Duodenum (tissue), 1 donor: ENCODE measurements around the gene MMD.

DNA sequence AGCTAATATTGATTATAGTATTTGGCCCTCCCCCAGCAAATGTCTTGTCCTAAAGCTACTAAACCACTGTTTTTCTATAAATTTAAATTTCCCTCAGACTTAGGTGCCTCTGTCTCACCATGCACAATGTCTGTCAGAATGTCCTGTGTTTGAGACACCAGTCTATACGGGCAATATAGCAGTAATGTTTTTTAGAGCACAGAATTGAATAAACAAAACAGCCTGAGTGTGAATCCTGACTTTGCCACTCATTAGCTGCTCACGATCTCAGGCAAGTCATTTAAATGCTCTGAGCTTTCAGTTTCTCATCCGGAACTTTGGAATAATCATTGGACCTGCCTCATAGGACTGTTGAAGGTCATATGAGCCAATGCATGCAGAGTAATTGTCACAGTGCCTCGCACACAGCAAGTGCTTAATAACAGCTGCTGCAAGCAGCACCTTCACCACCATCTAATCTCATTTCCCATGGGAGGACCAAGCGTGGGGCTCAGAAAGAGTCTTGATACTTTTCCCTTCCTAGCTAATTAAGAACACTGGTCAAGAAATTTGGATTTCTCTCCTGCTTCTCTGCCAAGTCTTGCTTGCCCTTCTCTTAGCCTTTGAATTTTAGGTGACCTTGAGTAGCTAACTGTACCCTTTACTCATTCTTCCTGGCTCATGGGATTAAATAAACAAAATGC, 9.8 kb downstream of the HLF start:
- PRO-cap, result no peak

- PRO-cap, result no peak
These were observed 4.9 kb downstream of the MMD start for GRCh38 chr17:55416744-55417121.

DNA sequence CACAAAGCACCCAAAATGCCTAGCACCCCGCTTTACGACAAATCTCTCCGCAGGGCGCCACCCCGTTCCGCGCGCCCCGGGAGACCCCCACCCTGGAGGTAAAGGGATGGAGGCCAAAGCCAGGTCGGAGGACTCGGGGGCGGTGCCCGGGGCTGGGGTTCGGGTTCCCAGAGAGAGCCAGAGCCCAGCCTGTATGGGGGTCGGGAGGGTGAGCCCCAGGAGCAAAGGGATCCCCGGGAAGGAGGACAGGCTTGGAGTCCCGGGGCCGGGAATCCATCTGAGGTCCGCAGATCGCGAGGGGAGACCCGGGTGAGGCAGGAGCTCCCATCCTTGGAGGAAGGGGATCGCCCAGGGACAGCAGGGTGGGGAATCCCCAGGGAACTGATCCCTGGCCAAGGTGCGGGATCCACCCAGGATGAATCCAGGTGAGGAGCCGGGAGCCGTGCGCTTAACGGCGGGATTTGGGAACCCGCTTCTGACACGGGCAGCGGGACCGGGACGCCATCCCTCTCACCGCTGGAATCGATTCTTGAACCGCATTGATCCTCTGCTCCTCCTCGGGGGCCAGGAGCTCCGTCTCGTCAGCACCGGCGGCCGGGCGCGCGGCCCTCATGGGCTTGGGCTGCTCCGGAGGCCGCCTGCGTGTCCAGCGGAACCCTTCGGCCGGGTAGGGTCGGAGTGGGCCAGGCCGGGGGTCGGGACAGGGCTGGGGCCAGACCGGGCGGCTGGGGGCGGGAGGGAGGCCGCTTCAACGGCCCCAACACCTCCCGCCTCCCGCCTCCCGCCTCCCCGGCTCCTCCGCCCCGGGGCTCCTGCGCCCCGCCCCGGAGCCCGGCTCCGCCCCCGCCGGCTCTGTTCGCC, at the start of gene MMD:
MMD (minus strand) TSS at position 680 of the 861 bp plus-strand sequence.
- PRO-cap, result bidirectional peak, plus-strand start at position 413 of the sequence, minus-strand start at position 387 of the sequence; bidirectional peak, plus-strand start outside the sequence, minus-strand start at position 776 of the sequence

DNA sequence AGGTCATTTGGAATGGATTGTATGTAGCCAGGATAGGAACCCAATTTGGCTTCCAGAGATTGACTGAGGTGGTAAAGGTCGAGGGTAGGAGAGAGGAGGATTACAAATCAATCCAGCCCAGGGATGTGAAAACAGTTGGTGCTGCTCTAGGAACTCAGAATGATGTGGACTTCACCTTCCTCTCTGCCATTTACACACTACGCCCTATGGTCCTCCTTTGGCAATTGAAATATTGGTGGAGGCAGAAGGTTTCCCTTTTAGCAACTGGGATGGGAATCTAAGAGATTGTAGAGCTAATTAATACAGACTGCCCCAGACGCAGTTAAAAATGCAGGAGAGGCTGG, 108.5 kb upstream of the MMD start:
- PRO-cap, result no peak

DNA sequence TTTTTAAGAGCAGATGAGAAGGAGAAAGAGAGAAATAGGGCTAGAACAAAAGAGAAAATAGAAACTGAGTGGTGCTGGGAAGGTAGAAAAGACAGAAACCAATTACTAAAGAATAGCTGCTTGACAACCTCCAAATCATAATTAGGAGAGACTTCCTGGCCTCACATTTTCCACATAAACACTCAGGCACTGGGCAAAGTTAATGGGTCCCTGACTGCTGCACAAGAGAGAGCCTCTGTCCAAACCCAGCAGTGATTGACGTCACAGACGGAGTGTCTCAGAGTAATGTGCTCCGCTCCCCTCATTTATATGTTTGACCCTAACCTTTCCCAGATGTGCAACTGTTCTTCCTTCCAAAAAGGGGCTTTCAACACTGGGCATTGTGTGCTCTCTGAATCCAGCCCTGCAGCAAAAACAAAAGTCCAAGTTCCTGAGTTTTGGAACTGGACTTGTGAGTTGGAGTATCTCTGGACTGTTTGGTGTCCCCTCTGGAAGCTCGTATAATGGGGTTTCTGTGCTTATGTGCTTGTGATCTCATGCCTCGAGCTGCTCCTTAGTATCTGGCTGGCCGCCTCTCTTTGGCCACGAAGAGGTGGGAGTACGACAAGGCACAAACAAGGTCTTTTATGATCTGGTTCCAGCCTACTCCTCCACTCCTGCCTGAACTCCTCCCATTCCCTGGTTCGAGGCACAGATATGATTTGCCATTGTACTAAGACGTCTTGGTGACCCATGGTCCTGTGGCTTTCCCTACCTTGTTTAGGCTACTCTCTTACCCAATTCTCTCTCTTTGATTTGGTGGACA, 135.0 kb downstream of the TMEM100 start:
- PRO-cap, result no peak

DNA sequence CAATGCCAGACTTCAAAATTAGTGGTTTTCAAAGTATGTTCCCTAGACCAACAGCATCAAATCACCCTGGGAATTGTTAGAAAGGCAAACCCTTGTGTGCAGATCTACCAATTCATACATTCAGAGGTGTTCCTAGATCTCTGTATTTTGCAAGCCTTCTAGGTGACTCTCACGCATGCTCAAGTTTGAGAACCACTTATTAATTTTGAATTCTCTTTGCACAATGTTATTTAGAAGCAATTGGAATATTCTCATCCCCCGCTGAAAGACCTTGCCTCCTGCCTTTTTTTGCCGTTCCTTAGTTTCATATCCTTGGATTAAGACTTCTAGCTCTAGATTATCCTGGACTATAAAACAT, 82.7 kb downstream of the PCTP start:
- PRO-cap, result no peak

GRCh38 chr17:56431798-56432194, 161.7 kb upstream of the NOG start:
- PRO-cap, result no peak

GRCh38 chr17:56602382-56603022, 9.0 kb downstream of the NOG start:
- PRO-cap, result no peak

GRCh38 chr17:56707590-56708045, 114.1 kb downstream of the NOG start:
- PRO-cap, result no peak

GRCh38 chr17:56781721-56782285, 51.9 kb downstream of the C17orf67 start:
- PRO-cap, result no peak

DNA sequence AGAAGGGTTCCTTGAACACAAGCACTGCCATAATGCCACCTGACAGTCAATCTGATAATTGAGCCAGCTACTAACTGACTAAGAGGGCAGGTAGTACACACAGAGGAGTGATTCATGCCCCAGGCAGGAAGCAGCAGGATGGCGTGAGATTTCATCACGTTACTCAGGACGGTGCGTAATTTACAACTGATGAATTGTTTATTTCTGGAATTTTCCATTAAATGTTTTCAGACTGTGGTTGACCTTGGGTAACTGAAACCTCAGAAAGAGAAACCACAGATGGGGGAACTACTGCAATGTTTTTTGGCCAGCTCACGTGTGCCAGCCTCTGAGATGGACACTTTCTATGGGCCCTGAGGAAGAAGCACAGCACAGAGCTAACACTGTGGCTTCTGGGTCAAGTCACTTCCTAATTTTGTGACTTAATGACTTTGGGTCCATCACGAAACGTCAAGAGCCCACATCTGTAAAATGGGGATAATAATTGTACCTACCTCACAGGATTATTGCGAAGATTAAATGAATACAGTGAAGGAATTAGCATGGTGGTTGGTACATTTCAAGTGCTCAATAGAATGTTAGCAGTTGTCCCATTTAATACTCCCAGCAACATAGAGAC, 46.6 kb downstream of the C17orf67 start:
- PRO-cap, result no peak

DNA sequence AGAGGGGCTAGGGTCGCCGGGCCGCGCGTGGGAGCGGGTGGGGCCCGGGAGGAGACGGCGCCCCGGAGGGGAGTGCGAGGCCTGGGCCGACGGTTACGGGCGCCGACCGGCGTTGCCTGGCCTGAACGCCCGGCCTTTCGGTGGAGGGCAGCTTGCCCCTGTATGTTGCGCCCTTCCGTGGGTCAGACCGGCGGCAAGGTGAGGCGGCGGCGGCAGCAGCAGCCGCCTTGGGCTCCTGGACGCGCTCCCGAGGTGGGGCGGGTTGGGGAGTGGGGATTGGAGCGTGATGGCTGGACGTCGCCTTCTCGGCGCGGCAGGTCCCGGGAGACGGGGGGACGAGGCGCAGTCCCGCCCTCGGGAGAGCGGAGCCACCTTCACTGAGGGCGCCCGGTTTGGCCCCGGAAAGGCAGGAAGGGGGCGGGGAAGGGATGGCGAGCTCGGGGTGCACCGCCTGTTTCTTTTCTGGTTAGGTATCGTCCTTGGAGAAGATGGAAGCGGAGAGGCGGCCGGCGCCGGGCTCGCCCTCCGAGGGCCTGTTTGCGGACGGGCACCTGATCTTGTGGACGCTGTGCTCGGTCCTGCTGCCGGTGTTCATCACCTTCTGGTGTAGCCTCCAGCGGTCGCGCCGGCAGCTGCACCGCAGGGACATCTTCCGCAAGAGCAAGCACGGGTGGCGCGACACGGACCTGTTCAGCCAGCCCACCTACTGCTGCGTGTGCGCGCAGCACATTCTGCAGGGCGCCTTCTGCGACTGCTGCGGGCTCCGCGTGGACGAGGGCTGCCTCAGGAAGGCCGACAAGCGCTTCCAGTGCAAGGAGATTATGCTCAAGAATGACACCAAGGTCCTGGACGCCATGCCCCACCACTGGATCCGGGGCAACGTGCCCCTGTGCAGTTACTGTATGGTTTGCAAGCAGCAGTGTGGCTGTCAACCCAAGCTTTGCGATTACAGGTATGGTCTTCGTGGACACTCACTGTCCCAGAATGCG, 651 bp downstream of the DGKE start:
- PRO-cap, result bidirectional peak, plus-strand start at position 198 of the sequence, minus-strand start at position 189 of the sequence; unidirectional peak, minus-strand start at position 654 of the sequence

DNA sequence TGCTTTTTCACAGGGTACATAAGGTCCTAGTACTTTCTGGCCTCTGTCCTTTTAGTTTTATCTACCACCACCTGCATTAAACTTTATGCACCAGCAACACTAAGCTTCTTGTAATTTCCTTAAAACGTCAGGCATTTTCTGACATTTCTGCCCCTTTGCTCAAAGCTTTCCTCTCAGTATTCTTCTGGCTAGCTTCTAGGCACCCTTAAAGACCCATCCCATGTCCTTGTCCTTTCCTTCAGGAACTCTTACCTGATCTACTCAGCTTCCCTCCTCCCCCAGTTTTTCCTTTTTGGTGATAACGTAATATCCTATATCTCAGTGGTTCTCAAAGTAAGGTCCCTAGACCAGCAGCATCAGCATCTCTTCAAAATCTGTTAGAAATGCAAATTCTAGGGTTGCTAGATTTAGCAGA, 2.8 kb downstream of the DGKE start:
- PRO-cap, result no peak

DNA sequence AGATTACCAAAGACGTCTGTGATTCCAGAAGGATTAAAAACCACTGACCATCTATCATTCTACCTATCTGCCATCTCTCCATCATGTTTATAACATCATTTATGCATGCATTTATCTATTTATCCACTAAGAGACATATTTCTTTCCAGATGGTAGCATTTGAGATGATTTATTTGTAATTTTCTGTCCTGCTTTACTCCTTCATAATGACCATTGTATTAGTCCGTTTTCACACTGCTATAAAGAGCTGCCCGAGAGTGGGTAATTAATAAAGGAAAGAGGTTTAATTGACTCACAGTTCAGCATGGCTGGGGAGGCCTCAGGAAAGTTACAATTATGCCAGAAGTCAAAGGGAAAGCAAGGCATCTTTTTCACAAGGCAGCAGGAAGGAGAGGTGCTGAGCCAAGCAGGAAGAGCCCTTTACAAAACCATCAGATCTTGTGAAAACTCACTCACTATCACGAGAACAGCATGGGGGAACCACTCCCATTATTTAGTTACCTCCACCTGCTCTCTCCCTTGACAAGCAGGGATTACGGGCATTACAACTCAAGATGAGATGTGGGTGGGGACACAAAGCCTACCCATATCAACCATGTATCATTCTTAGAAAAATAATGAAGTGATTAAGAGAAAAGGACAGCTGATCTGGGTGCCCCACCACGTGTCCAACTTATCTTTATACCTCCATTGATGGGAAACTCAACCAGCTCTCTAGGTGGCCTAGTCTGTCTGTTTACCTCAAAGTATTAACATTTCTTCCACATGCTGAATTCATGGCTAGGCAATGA, 28.4 kb downstream of the TRIM25 start:
- PRO-cap, result no peak

DNA sequence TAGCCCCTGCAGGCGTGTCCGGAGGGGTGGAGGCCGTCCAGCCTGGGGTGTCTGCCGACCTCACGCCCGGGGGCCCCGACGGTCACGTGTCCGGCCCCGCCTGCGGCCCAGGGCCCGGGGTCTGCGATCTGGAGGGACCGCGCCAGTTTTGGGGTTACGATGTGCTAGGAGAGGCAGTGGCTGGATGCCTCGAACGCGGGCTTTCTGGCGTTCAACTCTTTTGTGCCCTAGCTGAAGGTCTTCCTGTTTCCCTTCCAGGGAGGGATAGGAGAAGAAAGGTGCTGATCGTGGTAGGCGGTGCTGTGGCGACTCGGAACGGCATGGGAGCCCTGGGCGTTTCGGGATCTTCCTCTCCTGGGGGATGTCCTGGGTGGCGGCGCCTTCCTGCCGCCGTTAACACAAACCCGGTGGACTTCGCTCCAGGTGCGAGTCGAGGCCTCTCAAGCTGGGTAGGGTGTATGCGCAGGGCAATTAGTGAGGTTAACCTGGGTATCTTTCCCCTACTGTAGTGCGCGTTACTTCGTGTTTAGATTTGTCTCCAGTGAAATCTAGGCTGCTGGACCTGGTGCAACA, 1.2 kb downstream of the AKAP1 start:
- PRO-cap, result bidirectional peak, plus-strand start at position 308 of the sequence, minus-strand start at position 245 of the sequence; bidirectional peak, plus-strand start at position 541 of the sequence, minus-strand start at position 395 of the sequence

- PRO-cap, result no peak
These were observed 435 bp upstream of the MSI2 start for GRCh38 chr17:57255915-57256260.

- PRO-cap, result no peak
These were observed 24.5 kb downstream of the MSI2 start for GRCh38 chr17:57280826-57281261.

- PRO-cap, result no peak
These were observed 224.1 kb downstream of the MSI2 start for GRCh38 chr17:57480437-57480854.

GRCh38 chr17:57519284-57519760, 225.8 kb downstream of the CCDC182 start:
- PRO-cap, result no peak

GRCh38 chr17:57551076-57551895, 193.8 kb downstream of the CCDC182 start:
- PRO-cap, result no peak